Sternocleidomastoid (tissue), 1 donor: ENCODE measurements around a stretch of chr10.

GRCh38 chr10:5813989-5815116, 1.1 kb upstream of the GDI2 start:
- PRO-cap = no peak

DNA sequence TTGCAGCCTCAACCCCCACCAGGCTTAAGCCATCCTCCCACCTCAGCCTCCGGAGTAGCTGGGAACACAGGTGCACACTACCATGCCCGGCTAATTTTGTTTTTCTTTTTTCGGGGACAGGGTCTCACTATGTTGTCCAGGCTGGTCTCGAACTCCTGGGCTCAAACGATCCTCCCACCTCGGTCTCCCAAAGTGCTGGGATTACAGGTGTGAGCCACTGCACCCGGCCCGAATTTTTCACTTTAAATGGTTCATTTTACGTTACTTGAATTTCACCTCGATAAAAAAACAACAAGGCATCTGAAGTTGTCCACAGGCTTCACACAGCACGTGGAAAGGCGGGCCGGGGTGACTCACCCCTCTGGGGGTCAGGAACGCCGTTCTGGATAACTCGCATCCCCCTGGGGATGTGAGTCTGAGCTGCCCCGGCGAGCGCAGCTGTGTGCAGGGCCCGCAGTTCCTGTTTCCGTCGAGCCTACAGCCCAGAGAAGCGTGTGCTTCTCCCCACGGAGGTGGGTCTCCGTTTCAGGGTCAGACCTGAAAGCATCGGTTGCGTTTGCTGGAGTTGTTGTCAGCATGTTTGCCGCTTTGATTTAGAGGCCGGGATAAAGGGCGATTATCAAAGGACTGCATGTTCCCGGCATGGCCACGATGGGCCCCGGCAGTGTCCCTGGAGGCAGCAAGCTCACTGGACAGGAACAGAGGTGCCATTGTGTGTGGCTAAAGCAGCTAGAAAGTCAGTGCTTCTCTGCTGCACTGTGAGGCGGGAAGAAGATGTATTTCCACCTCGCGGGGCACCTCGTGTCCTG, 27.0 kb upstream of the GDI2 start:
- PRO-cap = no peak

GRCh38 chr10:5888116-5888602, 1.5 kb downstream of the ANKRD16 start:
- PRO-cap = no peak

GRCh38 chr10:5915983-5916707, 26.1 kb downstream of the FBH1 start:
- PRO-cap = no peak

DNA sequence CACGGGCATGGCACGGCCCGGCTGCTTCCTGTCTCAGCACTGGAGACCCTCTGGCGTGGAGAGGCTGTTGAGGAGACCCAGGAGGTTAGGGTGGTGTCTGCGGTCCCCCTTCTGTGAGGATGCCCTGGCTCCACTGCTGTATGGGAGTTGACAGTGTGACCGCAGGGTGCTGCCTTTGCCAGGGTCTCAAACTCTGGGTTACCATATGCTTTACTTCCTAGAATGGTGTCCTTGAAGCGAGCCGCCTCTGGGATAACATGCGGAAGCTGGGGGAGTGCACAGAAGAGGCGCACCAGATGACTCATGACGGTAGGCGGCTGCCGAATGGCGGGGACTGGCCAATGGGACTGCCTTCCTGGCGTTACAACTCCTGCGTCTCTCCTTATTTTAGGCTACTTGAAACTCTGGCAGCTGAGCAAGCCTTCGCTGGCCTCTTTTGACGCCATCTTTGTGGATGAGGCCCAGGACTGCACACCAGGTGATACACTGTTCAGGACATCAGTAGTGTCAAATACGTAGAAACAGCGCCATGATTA, 27.2 kb downstream of the FBH1 start:
- PRO-cap = no peak

GRCh38 chr10:5927329-5927562, 37.2 kb downstream of the FBH1 start:
- PRO-cap = no peak

DNA sequence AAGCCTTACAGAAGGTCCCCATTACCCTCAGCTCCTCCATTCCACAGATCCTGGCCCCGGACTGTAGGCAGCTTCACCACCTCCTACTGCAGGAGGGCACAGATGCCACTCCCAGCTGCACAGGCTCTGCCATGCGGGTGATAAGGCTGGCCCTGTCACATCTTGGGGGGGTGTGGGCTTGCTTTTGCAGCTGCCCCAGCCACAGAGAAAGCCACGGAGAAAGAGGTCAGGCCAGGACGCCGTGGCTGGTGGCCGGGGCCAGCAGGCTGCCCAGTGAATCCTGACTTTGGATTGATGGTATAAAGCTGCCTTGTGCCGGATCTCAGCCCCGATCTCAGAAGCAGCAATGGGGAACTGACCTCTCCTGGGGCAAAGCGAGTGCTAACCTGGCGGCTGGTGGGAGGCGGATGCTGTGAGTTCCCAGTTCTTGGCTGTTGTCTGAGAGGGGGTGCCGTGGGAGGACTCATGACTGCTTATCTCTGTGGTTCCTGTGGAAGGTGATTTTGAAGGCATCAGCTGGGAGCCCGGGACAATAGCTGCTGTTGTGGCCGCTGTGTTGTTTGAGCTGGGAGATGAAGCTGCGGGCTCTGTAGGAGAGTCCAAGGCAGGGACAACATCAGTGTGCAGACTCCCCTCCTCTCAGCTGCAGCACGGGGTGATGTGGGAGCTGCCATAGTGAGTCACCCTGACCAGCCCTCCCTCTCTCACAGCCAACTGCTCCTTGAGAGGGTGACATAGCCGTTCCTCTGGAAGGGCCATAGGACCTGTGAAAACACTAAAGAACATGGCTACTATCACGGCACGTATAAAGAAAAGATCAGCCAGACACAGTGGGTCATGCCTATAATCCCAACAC, 17.1 kb downstream of the IL15RA start:
- PRO-cap = no peak

- PRO-cap = no peak
Observed at GRCh38 chr10:5978102-5978373, 695 bp upstream of the IL15RA start.

DNA sequence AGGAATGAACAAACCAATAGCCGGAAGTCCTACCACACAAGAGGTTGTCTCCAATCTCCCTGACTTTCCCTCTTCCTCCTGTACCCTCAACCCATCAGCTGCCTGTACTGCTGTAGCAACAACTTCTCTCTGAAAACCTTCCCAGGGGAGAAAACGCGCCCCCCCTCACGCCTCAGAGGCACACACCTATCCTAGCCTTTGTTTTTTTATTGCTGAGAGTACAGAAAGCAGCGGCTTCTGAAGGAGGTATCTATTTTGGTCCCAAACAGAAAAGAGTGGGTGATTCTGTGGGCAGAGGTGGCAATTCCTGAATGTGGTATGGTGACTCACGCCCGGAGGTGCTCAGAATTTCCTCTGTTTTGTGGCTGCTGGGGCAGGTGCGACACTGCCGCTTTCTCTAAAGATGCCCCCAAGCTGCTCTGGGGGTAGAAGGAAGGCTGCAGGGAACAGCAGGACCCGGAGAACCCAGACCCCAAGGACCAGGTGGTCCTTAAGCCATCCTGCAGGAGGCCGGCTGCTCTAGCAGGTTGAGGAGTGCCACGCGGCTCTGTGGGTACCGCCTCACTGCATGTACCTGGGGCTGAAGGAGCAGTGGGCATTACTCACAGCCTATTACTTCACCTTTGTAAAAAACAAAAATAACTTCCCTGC, 9.6 kb downstream of the IL2RA start:
- PRO-cap = no peak

DNA sequence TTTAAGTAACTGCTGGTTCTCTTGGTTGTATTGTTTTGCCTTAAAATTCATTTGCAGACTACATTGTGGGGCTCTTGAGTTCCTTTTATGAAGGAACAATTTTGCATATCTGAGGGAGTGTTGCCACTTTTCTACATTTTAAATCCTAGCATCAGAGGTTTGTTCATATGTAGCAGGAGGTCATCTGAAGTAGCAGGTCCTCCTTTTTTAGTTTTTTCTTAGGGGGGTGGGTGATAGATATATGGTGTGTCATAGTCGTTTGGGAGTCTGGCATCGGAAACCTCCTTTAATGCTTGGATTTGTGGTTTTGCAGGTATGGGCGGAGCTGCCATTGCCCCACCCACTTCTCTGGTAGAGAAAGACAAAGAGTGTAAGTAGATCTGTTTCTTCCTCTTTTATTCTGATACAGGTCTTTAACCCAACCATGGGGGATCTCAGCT, 19.6 kb downstream of the RBM17 start:
- PRO-cap = no peak

- PRO-cap = no peak
Observed at GRCh38 chr10:6124768-6125335, 36.0 kb downstream of the RBM17 start.

- PRO-cap = no peak
Observed at GRCh38 chr10:6128756-6129250, 40.0 kb downstream of the RBM17 start.

GRCh38 chr10:6148320-6148766, 54.4 kb upstream of the PFKFB3 start:
- PRO-cap = unidirectional peak, plus-strand start at chr10:6148649

DNA sequence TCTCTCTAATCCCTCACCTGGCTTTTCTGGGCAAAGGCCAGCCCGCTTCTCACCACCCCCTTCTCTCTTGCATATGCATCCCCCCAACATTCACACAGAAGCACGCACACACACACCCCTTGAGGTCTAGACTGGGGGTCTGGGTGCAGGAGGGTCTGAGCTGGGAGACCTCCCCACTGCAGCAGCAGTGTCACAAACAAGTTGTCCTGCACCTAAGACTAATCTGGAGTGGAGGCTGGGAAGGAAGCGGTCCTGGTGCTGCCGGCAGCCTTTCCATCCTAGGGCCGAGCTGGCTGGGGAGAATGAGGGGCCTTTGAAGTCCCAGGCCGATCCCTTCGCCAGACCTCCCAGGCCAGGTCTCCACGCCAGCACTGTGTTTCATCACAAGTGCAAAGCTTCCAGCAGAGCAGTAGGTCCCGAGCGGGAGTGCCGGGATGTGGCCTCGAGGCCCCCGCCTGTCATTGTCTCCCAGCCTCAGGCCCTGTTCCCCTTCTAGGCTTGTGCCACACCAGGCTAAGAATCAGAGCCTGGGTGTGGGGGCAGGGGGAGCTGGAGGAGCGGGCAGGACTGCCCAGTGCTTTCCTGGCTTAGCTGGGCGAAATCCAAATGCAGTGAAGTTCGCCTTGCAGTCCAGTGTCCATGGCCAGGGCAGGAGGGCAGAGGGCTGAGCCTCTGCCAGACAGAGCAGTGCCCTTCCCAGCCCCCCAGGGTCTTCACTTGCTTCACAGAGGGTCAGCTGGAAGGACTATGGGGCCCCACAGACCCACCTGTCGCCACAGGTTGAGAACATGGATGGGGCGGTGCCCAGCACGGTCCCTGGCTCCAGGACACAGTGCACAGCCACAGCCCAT, 20.3 kb upstream of the PFKFB3 start:
- PRO-cap = no peak

GRCh38 chr10:6200468-6201406, 2.0 kb upstream of the PFKFB3 start:
- PRO-cap = unidirectional peak, plus-strand start at chr10:6200800

DNA sequence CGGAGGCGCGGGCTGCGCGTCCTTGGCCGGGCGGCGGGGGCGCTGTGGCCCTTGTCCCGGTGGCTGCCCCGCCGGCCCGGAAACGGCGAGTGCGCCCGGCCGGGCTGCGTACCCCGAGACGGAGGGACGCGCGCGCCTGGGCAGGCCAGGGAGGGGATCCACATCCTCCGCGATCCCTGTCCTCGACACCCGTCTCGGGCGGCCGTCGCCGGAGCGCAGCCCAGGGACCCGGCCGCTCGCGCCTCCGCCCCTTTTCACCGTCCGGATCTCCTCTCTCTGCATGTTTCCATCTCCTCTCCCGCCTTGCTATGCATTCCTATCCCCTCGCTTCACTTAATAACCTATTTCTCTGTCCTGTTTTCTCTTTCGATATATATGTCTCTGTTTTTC, 729 bp downstream of the PFKFB3 start:
- PRO-cap = bidirectional peak, plus-strand start at position 79 of the sequence, minus-strand start outside the sequence

DNA sequence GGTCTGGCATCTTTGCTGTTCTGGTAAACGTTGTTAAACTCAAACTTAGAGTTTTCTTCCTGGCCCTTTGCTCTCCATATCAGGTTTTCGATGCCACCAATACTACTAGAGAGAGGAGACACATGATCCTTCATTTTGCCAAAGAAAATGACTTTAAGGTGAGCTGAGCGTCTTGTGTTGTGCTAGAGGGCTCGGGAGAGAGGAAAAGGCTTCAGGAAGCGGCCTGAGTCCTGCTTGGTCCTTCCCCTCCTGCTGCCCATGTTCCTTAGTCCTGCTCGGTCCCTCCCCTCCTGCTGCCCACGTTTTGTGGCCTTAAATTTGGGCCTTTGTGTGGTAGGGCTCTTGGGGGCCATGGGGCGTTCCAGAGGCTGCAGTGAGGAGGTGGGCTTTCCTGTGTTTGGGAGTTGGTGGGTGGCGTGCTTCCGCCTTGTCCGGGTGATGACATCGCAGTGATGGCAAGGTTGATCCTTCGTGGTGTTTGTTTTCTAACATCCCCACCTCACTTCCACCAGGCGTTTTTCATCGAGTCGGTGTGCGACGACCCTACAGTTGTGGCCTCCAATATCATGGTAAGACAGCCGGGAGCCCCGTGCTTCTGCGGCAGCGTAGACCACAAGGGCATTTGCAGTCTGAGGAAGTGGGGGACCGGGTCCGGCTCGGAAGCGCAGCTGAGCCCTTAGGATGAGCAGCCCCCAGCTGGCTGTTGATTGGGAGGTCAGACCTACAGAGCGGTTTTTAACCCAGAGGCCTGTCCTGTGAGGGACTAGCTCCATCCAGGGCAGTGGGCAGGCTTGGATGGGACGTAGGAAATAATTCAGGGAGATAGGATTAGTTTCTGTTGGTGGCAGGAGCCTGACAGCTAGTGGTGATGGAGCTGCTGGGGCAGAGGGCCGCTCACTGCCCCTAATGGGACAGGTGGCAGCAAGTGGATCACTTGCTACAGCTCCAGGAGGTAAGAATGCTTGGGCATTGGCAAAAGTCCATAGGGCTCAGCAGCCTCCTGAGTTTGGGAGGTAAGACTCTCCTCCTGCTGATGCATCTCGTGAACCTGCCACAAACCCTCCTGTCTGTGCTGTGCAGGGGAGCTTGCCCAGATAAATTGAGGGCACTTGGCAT, 14.2 kb downstream of the PFKFB3 start:
- PRO-cap = no peak

GRCh38 chr10:6579125-6579811, 808 bp downstream of the PRKCQ start:
- PRO-cap = no peak

- PRO-cap = no peak
Observed at GRCh38 chr10:7306067-7306338, 104.8 kb downstream of the SFMBT2 start.

DNA sequence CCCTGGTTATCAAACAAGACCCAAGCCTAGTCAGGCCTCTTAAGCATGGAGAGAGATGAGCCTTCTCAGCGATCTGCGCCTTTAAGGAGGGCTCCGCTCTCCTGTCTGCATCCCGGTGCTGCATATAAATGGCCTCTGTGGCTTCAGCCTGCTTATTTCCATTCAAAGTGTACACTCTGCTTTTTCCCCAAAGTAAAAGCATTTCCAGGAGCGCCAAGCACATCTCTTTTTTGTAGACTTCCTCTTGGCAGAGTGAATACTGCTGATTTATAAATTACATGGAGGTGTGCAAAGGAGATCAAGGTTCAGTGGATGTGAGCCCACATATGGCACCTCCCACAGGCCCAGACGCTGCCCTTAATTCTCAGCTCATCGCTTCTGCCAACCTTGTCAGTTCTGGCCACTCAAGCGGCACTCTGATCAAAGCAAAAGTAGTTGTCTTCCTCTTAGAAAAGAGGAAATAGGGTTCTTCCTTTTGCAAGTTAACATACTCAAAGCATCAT, 70.0 kb upstream of the SFMBT2 start:
- PRO-cap = no peak